Endothelial cell of umbilical vein (primary cell): ENCODE measurements around a stretch of chr11.

DNA sequence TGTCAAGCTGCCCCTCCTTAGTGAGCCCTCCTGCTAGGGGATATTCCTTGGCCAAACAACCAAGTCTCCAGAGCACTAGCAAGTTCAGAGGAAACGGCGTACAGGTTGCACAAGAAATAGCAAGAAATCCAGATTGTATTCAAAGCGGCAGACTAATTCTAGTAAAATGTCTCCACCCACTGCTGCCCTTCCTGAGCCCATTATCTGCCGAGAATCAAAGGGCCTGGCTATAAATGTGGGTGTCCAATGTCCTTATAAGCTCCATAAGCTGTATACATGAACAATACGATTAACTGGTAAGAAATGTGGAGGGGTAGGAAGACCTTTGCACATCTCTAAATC, 44.0 kb upstream of the AKIP1 start:
- PRO-cap = no peak
CAGE:
- cytosol, long polyA minus RNA = no peak
- cytosol, long polyA plus RNA = no peak
- long polyA plus RNA = no peak
- nucleus, long polyA minus RNA = no peak
- nucleus, long polyA plus RNA = no peak

- PRO-cap = bidirectional peak, plus-strand start at chr11:8870747, minus-strand start at chr11:8870694; bidirectional peak, plus-strand start at chr11:8871064, minus-strand start at chr11:8870979; bidirectional peak, plus-strand start at chr11:8871486, minus-strand start at chr11:8871343
CAGE:
- cytosol, long polyA minus RNA = no peak
- cytosol, long polyA plus RNA = no peak
- long polyA plus RNA = start-site peak on the minus strand at chr11:8871338-8871416, 24 and 19 reads in 2 replicates
- nucleus, long polyA minus RNA = start-site peak on the minus strand at chr11:8870998-8871038, 21 reads
- nucleus, long polyA plus RNA = start-site peak on the minus strand at chr11:8870850-8871476, 16 and 62 reads in 2 replicates
These were observed 40.3 kb upstream of the AKIP1 start for GRCh38 chr11:8870268-8871434.

- PRO-cap = no peak
CAGE:
- cytosol, long polyA minus RNA = no peak
- cytosol, long polyA plus RNA = no peak
- long polyA plus RNA = no peak
- nucleus, long polyA minus RNA = no peak
- nucleus, long polyA plus RNA = no peak
These were observed 203 bp downstream of the ASCL3 start for GRCh38 chr11:8942670-8942955.

GRCh38 chr11:9018756-9019134, 14.9 kb upstream of the NRIP3 start:
- PRO-cap = no peak
CAGE:
- cytosol, long polyA minus RNA = no peak
- cytosol, long polyA plus RNA = no peak
- long polyA plus RNA = no peak
- nucleus, long polyA minus RNA = no peak
- nucleus, long polyA plus RNA = no peak

DNA sequence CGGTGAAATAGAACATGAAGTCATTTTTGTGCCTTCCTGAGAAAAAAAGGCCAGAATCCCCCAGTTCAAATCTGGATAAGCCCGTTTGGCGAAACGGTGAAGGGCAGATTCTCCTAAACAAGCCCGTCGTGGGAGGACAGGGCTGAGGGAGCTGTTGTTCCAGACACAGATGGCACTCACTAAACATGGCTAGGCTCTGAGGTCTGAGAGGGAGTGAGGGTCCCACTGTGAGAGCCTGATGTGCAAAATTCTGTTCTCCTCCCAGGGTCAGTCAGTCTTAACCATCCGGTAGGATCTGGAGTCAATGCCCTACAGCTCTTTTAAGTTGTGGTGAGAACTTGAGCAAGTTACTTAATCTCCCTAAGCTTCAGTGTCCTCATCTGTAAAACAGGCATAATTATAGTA, 40.1 kb downstream of the SCUBE2 start:
- PRO-cap = no peak
CAGE:
- cytosol, long polyA minus RNA = no peak
- cytosol, long polyA plus RNA = no peak
- long polyA plus RNA = no peak
- nucleus, long polyA minus RNA = no peak
- nucleus, long polyA plus RNA = no peak

DNA sequence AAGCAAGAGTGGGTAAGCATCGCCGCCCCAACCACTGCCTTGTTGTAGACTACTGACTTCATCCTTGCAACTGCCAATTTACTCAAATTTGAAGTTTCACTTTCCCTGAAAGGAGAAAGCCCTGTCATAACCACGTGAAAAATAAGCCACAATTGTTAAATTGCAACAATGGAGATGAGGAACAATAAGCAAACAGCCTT, 30.6 kb downstream of the SCUBE2 start:
- PRO-cap = no peak
CAGE:
- cytosol, long polyA minus RNA = no peak
- cytosol, long polyA plus RNA = no peak
- long polyA plus RNA = no peak
- nucleus, long polyA minus RNA = no peak
- nucleus, long polyA plus RNA = no peak

DNA sequence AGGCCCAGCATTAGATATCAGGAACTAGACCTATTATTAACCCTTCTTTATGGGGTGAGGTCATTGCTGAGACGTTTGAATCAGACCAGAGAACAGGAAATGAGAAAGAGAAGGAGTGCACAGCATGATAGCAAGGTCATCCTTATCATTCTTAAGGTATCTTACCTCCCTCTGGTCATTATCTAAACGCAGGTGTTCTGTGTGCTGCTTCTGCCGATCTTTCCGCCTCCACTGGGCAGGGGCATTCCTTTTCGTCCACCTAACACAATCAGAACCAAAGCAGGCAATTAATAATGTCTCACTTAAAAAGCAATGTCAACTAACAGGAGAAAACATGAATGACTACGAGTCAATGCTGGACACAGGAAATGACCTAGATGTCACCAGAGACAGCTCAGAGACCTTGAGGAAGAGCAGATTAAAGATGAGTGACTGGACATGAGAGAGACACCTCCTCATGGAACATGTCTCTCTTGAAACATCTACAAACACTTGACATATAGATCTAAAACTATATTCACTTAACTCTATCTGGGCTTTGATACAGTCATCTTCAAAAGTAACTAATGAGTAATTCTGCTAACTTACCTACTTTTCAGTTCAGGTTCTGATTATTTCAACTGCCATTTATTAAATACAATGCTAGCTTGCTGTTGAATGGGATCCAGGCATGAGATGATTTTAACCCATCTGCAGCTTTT, 78.4 kb upstream of the SCUBE2 start:
- PRO-cap = no peak
CAGE:
- cytosol, long polyA minus RNA = no peak
- cytosol, long polyA plus RNA = no peak
- long polyA plus RNA = no peak
- nucleus, long polyA minus RNA = no peak
- nucleus, long polyA plus RNA = no peak

DNA sequence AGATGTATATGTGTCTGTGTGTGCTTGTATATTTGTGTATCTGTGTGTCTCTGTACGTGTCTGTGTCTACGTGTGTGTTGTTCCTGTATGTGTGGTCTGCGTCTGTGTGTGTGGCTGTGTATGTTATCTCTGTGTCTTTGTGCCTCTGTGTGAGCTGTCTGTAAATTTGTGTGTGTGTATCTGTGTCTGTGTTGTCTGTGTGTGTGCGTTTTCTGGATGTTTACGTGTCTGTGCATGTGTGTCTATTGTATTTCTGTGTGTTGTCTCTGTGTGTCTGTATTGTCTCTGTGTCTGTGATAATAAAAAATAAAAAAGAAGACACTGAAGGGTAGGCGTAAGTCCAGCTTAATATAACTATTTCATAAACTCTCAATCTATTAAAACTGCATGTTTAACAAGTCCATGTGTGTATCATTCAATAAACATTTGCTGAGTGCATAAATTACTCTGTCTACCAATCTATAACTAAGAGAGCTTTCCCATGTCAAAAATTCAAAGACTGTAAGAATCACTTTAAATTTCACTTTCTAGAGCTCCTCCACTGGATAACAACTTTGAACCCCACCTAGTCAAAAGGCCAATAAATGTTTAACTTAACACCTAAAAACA, 79.4 kb downstream of the DENND5A start:
- PRO-cap = no peak
CAGE:
- cytosol, long polyA minus RNA = no peak
- cytosol, long polyA plus RNA = no peak
- long polyA plus RNA = no peak
- nucleus, long polyA minus RNA = no peak
- nucleus, long polyA plus RNA = no peak

- PRO-cap = no peak
CAGE:
- cytosol, long polyA minus RNA = no peak
- cytosol, long polyA plus RNA = no peak
- long polyA plus RNA = no peak
- nucleus, long polyA minus RNA = no peak
- nucleus, long polyA plus RNA = no peak
These were observed 739 bp upstream of the DENND5A start for GRCh38 chr11:9265846-9266331.

DNA sequence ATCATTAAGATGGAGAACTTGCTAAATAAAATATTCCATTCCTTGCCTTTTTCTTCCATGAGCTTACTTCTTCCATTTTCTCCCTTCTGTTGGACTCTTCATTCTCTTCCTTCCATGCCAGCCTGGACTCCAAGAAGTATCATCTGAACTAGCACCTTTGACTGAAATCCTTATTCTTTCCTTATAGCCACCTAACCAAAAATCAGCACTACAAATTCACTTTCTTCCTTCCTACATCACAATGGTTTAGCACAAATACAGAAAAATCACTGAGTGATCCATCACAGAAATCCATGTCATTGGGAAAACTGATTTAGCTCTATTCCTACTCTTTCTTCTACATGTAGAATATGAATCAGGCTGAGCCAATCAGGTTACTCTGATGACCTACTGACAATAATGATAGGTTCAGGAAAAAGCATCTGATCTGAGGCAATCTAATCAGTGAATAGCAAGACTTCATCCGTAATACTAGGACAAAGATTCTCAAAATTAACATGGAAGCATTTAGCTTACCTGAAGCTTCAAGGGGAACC, 6.0 kb downstream of the TMEM41B start:
- PRO-cap = no peak
CAGE:
- cytosol, long polyA minus RNA = no peak
- cytosol, long polyA plus RNA = no peak
- long polyA plus RNA = no peak
- nucleus, long polyA minus RNA = no peak
- nucleus, long polyA plus RNA = no peak

DNA sequence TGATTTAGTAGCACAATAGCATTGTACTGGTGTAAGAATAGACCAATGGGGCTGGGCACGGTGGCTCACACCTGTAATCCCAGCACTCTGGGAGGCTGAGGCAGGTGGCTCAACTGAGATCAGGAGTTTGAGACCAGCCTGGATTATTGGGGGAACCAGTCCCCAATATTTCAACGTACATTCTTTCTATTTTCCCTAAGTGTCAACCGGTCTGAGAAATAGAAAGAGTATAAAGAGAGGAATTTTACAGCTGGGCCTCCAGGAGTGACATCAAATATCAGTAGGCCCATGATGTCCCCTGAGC, 9.3 kb upstream of the ZNF143 start:
- PRO-cap = no peak
CAGE:
- cytosol, long polyA minus RNA = no peak
- cytosol, long polyA plus RNA = no peak
- long polyA plus RNA = no peak
- nucleus, long polyA minus RNA = no peak
- nucleus, long polyA plus RNA = no peak

DNA sequence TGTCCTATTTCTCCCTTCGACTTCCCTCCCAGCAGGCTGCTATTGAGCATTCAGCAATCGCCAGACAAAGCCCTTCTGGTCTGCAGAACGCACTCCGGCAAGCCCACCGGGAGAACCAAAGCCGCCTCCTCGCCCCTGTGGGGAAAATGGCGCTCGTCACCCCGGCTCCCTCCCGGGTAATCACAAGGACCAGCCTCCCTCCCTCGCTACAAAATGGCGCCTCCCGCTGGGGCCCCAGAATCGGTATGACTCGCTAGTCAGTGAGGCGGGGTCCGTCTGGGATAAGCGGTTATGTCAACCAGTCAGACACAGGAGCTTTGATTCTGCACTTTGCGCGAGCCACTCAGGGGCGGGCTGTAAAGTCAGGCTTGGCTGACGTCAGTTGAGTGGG, 342 bp upstream of the ZNF143 start:
- PRO-cap = bidirectional peak, plus-strand start outside the sequence, minus-strand start at position 184 of the sequence
CAGE:
- cytosol, long polyA minus RNA = start-site peak on the minus strand centred at position 166 of the sequence, 38 bp wide, 58 reads
- cytosol, long polyA plus RNA = no peak
- long polyA plus RNA = no peak
- nucleus, long polyA minus RNA = start-site peak on the minus strand centred at position 156 of the sequence, 6 bp wide, 163 reads
- nucleus, long polyA plus RNA = start-site peak on the minus strand centred at position 168 of the sequence, 40 bp wide, 18 and 80 reads in 2 replicates

- PRO-cap = no peak
CAGE:
- cytosol, long polyA minus RNA = no peak
- cytosol, long polyA plus RNA = no peak
- long polyA plus RNA = no peak
- nucleus, long polyA minus RNA = no peak
- nucleus, long polyA plus RNA = no peak
These were observed 20.2 kb upstream of the SWAP70 start for GRCh38 chr11:9643641-9644013.

GRCh38 chr11:9688409-9689642, 24.9 kb downstream of the SWAP70 start:
- PRO-cap = bidirectional peak, plus-strand start at chr11:9689183, minus-strand start at chr11:9688858; bidirectional peak, plus-strand start at chr11:9689479, minus-strand start at chr11:9689359
CAGE:
- cytosol, long polyA minus RNA = no peak
- cytosol, long polyA plus RNA = no peak
- long polyA plus RNA = no peak
- nucleus, long polyA minus RNA = start-site peak on the plus strand at chr11:9689178-9689197, 83 reads
- nucleus, long polyA plus RNA = no peak

DNA sequence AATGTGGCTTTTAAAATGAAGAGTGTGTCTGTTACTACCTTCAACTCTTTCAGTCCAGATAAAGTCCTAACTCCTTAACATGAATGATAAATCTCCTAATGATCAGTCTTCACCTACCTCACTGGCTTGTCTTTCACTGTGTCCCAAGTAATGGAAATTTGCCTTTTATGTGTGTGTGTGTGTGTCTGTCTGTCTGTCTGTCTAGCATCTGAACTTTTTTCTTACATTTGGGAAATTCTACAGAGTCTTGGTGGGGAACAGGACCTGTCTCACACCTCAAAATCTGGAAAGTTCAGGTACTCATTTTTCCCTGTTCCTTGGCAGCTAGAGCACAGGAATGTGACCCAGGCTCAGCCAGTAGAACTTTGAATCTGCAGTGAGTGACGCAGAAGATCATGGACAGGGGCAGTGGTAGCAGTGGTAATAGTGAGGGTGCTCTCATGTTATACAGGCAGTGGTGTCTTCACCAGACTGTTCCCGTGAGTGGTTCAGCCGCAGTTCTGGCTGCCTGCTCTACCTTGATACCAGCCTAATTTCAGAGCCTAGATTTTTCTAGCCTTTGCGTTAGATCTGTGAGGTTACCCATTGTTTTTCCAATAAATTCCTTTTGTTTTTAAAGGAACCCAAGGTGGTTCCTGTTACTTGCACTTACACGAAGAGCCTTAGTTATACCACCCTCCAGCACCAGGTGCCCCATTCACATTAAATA, 47.5 kb downstream of the SWAP70 start:
- PRO-cap = no peak
CAGE:
- cytosol, long polyA minus RNA = no peak
- cytosol, long polyA plus RNA = no peak
- long polyA plus RNA = no peak
- nucleus, long polyA minus RNA = no peak
- nucleus, long polyA plus RNA = no peak

GRCh38 chr11:9855639-9856410, 191.9 kb downstream of the SWAP70 start:
- PRO-cap = no peak
CAGE:
- cytosol, long polyA minus RNA = no peak
- cytosol, long polyA plus RNA = no peak
- long polyA plus RNA = no peak
- nucleus, long polyA minus RNA = no peak
- nucleus, long polyA plus RNA = no peak

DNA sequence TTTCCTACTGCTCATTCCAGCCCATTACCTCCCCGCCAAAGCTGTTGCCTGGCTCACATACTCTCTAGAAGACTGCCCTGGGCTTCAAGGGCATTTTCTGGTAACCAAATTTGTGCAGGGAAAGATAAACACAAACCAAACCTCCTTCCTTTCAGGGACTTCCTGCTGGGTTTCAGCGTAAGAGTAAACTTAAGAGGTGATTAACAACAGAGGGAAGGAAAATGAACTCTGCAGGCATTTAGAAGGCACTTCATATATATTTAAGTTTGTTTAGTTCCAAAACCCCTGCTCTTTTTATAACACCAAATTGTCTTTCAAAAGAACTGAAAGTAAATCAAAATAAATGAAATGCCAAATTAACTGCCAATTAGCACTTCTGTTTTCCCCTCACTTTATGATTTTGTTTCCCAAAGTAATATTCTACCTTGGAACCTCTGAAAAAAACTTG, 195.0 kb downstream of the SWAP70 start:
- PRO-cap = no peak
CAGE:
- cytosol, long polyA minus RNA = no peak
- cytosol, long polyA plus RNA = no peak
- long polyA plus RNA = no peak
- nucleus, long polyA minus RNA = no peak
- nucleus, long polyA plus RNA = no peak

DNA sequence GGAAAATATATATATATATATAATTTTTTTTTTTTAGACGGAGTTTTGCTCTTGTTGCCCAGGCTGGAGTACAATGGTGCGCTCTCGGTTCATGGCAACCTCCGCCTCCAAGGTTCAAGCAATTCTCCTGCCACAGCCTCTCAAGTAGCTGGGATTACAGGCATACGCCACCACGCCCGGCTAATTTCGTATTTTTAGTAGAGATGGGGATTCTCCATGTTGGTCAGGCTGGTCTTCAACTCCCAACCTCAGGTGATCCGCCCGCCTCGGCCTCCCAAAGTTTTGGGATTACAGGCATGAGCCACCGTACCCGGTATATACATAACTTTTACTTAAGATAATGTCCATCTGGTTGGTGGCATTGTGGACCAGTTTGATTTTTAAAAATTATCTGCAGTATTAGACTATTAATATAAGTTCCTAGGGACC, 228.7 kb downstream of the SWAP70 start:
- PRO-cap = no peak
CAGE:
- cytosol, long polyA minus RNA = no peak
- cytosol, long polyA plus RNA = no peak
- long polyA plus RNA = no peak
- nucleus, long polyA minus RNA = no peak
- nucleus, long polyA plus RNA = no peak

- PRO-cap = no peak
CAGE:
- cytosol, long polyA minus RNA = no peak
- cytosol, long polyA plus RNA = no peak
- long polyA plus RNA = no peak
- nucleus, long polyA minus RNA = no peak
- nucleus, long polyA plus RNA = no peak
These were observed 305.6 kb downstream of the SWAP70 start for GRCh38 chr11:9969406-9969993.

- PRO-cap = no peak
CAGE:
- cytosol, long polyA minus RNA = no peak
- cytosol, long polyA plus RNA = no peak
- long polyA plus RNA = no peak
- nucleus, long polyA minus RNA = no peak
- nucleus, long polyA plus RNA = no peak
These were observed 159.2 kb downstream of the SBF2 start for GRCh38 chr11:10134747-10135340.